Mesenchymal stem cell of adipose (primary cell): Measurements from ENCODE around the genes LZTS2, LBX1 and KCNIP2.

GRCh38 chr10:100996670-100997376 lies 2.8 kb upstream of the LZTS2 start:
- CAGE, long polyA plus RNA = no peak

- CAGE, long polyA plus RNA = no peak
Measured at GRCh38 chr10:100999055-100999528, 516 bp upstream of the LZTS2 start.

DNA sequence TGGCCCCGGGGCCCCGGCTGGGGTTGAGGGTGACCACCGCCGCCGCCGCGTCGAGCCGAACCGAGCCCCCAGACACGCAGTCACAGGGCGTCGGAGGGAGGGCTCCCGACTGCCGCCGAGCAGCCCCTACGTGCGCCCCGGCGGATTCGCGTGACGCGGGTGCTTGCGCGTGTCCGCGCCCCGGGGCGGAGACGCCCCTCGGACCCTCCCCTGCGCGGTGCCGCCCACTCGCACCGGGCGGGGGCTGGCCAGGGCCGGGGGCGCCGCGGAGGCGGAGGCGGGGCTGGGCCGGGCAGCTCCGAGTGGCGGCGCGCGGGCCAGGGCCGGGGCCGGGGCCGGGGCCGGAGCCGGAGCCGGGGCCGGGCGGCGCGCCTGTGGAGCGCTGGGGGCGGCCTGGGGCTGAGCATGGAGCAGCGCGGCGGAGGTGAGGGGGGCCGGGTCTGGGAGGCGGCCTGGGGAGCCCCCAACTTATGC lies at the start of gene LZTS2:
TSS of gene LZTS2 (plus strand) at position 280 of the 474 bp plus-strand sequence.
- CAGE, long polyA plus RNA = no peak

DNA sequence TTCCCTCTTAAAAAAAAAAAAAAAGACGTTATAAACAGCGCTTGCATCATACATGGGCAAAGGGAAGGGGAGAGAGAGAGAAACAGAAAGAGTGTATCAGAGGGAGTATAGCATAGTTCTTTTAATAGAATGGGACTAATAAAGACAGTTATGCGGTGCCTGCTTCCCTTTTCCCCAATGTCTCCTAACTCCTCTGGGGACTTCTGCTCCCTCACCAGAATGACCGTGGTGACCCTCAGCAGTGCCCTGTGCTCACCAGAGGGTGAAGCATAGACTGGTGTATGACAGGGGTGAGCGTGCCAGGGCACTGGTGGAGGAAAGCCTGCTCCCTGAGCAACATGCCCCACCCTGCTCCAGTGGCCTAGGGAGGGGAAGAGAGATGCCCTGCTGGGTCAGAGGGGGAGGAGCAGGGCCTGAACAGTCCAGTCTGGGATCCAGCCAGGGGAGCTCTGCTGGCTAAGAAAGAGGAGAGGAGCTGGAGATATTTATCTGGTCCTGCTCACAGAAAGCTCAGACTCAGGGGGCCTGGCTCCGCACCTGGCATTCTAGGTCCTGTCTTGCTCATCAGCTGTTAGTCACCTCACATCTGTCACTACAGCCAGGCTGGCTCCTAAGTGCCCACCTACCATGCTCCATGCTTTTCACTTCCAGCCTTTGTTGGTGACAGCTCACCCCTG lies 2.2 kb downstream of the PDZD7 start:
- CAGE, long polyA plus RNA = no peak

DNA sequence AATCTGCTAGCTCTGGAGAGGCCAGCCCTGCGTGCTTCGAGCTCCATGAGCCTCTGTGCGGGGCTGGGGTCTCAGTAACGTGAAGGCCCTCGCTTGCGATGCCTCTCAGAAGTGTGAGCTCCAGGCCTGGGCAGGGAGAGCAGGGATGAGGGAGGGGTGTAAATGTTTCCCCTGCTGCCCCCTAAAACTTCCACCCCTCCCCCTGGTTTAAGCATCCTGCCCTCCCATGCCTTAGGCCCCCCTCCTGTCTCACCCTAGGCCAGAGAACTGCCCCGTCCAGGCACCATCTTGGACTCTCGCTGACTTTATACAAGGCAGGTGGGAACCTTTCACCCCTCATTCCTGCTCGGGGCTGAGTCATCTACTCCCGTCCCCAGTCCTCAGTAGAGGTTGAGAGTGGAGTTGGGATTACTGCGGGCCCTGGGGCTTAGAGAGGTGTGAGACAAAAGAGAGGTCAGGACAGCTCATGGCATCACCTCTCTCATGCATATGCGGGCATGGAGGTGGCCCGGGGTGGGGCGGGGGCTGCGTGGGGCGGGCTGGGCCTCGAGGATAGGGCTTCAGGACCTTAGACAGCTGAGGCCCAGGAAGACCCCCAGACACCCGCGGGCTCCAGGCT lies 561 bp downstream of the PDZD7 start:
- CAGE, long polyA plus RNA = no peak

GRCh38 chr10:101228776-101229325 lies 412 bp downstream of the LBX1 start:
- CAGE, long polyA plus RNA = no peak

DNA sequence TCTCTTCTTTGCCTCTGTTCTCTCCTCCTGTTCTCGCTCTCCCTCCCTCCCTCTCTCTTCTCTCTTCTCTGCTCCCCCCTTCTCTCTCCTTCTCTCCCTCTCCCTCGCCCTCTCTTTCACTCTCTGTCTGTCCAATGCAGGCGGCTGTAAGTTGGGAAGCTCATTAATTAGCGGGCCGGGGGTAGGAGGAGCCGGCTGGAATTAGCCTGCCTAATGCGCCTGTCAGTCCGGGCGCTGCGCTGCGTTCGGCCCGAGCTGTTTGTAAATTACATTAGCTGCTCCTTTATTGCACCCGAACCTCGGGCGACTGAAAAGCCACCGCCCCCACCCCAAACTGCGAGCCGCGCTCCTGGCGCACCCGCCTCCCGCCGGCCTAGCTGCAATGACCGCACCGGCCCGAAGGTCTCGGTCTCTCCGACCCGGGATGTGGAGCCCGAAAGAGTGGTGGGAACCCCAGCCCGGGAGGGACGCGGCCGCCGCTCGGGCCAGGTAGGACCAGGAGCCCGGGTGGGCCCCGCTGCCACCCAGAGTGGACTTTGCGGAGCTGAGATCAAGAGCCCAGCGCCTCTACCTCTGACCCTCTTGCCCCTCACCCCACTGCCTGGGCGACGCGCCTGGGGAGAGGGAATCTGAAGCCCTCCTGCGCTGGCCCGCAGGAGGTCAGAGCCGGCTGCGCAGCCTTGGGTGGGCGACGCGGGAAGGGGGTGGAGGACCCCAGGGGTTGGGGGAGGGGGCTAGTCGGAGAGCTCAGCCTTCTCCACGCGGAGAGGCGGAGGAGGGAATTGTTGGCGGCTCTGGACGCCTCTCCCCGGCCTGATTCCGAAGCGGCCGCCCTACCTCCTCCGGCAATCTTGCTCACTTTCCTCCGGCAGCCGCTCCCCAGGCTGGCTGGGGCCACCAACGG lies at the start of gene LBX1:
TSS of gene LBX1 (minus strand) at position 138 of the 904 bp plus-strand sequence.
- CAGE, long polyA plus RNA = no peak

DNA sequence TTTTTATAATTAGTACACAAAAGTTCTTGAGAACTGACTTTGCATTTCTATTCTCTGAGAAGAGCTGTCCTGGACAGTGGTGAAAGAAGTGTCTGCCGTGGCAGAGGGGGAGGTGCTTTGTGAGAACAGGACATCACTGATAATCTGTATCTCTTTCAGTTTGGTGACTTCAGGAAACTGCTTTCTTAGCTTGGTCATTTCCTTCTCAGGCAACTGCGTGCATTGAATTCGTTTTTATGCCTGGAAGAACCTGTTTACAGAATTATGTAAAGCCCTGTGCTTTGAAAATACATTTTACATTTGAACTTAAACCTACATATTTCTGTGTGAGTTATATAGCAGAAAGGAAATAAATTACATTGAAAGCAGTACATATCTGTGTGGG lies 52.0 kb downstream of the POLL start:
- CAGE, long polyA plus RNA = no peak

GRCh38 chr10:101570117-101570682 lies 17.9 kb downstream of the POLL start:
- CAGE, long polyA plus RNA = no peak

- CAGE, long polyA plus RNA = no peak
Measured at GRCh38 chr10:101579197-101579737, 8.8 kb downstream of the POLL start.

DNA sequence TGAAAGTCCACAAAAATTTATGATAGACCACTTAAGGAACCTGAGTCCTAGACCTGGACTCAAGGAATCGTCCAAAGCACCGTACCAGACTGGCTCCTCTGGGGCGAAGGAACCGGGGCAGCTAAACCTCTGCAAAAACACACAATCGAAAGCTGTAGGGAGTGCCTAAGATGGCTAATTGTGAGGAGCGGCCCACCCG lies 1.1 kb downstream of the FBXW4 start:
- CAGE, long polyA plus RNA = no peak

DNA sequence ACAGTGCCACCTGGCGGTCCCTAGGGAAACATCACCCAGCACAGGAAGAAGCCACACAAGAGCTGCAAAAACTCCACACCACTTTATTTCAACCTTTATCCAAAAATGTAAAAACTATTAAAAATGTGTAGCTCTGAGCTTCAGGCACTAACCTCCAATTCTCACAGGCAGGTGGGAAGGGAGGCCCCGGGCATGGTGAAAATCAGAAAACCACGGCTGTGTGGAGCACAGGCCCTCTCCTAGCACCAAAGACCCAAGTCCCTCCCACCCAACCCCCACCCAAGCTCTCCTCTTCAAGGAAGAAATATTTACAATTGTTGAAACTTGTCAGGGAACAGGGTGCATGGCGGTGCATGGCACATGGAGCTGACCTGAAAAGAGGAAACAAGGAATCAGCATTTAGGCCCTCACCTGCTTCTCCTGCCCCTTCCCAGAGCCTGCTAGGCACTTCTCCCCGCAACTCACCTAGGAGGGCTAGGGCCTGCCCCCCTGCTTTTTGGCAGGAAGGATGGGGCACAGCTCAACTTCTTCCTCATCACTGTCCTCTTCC lies 1.9 kb downstream of the NPM3 start:
- CAGE, long polyA plus RNA = no peak

GRCh38 chr10:101829301-101830026 lies 11.2 kb upstream of the OGA start:
- CAGE, long polyA plus RNA = no peak

- CAGE, long polyA plus RNA = no peak
Measured at GRCh38 chr10:101843401-101844334, at the start of gene KCNIP2. Gene KCNIP2, minus strand, starts transcription at chr10:101843800.

DNA sequence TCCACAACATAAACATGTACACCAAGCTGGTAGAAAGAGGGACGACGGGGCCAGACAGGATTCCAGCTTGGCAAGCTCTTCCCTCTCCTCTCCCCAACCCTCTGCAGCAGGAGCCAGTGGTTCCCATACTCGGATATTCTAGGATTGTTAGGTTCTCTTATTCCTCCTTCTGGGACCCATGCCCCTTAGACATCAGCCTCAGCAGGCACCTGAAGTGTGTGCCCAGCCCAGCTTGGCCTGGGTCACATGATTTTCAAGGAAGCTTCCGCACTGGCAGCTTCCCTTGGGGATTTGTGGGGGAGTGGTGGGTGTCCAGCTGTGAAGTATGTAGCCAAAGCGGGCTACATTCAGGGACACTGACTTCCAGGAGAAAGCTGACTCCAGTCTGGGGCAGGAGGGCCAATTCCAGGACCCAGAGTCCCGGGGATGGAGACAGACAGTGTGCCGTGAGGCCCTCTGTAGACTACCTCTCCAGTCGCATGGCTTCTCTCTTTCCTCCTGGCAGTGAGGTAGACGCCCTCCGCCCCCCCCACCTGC lies 1.3 kb downstream of the LDB1 start:
- CAGE, long polyA plus RNA = no peak

DNA sequence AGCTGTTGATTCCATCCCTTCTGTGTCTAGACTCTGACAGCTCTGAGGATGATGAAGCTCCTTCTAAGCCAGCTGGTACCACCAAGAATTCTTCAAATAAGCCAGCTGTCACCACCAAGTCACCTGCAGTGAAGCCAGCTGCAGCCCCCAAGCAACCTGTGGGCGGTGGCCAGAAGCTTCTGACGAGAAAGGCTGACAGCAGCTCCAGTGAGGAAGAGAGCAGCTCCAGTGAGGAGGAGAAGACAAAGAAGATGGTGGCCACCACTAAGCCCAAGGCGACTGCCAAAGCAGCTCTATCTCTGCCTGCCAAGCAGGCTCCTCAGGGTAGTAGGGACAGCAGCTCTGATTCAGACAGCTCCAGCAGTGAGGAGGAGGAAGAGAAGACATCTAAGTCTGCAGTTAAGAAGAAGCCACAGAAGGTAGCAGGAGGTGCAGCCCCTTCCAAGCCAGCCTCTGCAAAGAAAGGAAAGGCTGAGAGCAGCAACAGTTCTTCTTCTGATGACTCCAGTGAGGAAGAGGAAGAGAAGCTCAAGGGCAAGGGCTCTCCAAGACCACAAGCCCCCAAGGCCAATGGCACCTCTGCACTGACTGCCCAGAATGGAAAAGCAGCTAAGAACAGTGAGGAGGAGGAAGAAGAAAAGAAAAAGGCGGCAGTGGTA lies 8.4 kb downstream of the NOLC1 start:
- CAGE, long polyA plus RNA = no peak

DNA sequence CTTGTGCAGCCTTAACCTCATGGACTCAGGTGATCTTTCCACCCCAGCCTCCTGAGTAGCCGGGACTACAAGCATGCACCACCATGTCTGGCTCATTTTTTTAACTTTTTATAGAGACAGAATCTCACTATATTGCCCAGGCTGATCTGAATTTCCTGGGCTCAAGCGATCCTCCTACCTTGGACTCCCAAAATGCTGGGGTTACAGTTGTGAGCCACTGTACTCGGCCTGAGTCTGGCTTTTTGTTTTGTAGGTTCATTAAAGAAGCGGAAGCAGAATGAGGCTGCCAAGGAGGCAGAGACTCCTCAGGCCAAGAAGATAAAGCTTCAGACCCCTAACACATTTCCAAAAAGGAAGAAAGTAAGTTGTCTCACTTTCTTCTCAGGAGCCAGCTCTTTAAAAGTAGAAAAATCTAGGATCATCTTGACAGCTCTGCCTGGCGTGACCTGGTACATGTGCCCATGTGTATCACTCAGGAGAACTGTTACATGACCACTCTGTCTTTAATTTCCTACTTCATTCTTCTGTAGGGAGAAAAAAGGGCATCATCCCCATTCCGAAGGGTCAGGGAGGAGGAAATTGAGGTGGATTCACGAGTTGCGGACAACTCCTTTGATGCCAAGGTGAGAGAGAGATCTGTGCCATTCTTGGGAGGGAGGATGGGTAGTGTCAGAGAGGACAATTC lies 9.3 kb downstream of the NOLC1 start:
- CAGE, long polyA plus RNA = no peak

GRCh38 chr10:102246135-102246465 lies 768 bp downstream of the GBF1 start:
- CAGE, long polyA plus RNA = no peak

GRCh38 chr10:102310432-102311790 lies 65.6 kb downstream of the GBF1 start:
- CAGE, long polyA plus RNA = no peak

DNA sequence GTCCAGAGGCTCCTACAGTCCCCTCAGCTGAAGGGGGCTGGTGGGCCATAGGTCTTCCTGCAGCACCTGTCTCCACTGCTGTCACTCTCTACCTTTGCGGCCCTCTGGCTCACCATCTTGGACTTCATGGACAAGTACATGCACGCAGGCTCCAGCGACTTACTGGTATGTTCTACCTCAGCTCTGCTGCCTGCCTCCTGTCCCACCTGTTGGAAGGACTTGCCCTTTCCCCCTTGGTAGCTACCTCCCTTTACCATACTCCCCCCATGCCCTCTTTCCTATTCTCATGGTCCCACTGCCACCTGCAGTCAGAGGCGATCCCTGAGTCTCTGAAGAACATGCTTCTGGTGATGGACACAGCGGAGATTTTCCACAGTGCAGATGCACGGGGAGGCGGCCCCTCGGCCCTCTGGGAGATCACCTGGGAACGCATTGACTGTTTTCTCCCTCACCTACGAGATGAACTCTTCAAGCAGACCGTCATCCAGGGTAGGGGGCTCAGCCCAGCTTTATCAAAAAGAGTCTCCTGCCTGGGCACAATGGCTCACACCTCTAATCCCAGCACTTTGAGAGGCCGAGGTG lies 15.2 kb upstream of the NFKB2 start:
- CAGE, long polyA plus RNA = no peak